Iris pigment epithelial cell (primary cell): Measurements from ENCODE around the gene ABITRAM.

DNA sequence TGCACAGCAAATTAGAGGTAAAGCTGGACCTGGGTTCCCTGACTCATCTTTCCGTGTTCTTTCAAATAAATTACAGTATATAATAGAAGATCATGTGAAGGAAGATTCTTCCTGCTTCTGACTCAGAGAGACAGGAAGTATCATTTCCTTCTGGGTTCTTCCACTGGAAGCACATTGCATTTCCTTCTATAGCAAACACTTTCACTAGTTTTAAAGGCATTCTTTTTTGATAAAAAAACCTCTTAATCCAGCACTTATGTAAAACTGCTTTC is 566.6 kb upstream of the KLF4 start:
- RRBS = no CpG with 5 or more reads among the region's 1 CpG

- RRBS = no CpG with 5 or more reads among the region's 2 CpGs
Observed at GRCh38 chr9:108213385-108213796, 642.4 kb downstream of the ACTL7B start.

- RRBS = no CpG with 5 or more reads among the region's 5 CpGs
Observed at GRCh38 chr9:108672464-108673021, 183.2 kb downstream of the ACTL7B start.

GRCh38 chr9:108934211-108935068 is at the start of gene ABITRAM:
TSS of gene ABITRAM (plus strand) at chr9:108934400.
- RRBS = 1% methylated on average over 7 of the region's 55 CpGs

GRCh38 chr9:109014194-109014820 is 1.0 kb upstream of the CTNNAL1 start:
- RRBS = no CpG with 5 or more reads among the region's 9 CpGs

DNA sequence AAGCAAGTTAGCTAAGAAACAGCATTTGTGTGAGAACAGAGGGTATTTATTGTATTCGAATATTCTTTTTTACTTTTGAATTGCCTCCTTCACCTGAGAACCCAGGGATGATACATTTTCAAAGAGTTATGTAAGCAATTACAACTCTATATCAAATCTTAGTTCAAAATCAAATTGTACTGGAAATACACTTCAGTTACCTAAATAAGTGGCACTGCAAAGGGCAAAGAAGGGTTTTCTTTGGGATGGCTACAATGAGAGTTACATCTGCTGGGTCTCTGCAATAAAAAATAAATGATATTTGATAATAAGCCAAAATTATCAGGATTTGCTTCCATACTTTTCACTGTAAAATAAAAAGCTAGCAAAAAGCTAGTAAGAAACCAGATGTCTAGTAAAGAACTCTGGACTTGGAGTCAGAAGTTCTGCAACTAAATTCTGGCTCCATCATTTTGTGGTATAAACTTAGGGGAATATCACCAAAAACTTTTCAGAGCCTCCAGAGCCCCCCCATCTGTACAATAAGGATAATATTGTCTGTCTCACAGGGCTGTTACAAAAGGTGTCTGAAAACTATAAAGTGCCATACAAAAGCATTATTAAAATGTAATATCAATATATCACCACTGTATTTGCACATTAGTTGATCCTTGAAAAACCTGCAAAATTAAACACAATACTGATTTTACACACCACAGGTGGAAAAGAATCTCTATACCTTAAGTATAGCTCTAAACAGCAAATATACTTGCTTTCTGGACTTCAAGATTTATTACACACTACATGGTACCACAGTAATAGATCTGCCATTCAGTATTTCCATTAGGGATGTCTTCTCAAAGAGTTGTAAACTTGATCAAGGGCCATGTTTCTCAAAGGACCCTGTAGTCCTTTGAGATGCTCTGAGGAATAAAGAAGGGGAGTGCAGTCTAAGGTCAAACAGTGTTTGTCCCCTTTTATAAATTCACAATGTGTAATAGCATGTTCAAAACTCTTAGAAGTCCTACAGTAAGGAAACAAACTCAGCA is 2.2 kb upstream of the CTNNAL1 start:
- RRBS = no CpG with 5 or more reads among the region's 1 CpG

DNA sequence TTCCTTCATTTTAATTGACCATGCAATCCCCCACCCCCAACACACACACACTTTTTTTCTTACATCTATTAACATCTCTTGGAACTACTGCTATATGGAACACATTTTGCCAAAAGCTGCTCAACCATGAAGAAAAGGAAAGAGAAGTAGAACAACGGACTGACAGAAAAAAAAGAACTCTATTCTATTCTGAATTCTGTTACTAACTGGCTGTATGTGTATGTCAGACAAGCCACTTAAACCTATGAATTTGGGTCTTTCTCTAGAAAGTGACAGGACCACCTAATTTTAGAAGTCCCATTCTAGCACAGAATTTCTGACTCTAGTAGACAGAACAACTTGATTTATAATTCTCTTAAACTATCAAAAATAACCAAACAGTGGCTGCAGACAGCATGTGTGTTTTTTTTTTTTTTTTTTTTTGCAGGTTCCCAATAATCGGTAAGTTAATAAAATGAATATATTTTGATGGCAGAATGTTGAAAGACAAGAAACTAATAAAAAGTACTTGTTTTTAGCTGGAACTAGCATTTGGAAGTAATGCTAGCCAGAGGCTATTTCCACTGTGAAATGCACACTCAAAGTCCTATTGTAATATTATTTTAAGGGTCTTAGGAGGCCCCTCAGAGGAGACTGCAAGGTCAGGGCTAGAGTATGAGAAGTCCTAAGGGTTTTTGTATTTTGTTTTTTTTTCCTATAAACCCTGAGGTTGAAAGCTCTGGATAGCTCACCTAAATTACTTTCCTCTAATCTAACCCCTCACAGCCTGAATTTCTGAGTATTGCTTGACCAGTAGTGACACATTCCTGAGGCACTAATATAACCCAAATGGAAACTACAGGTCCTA is 3.2 kb upstream of the CTNNAL1 start:
- RRBS = no CpG with 5 or more reads among the region's 2 CpGs

- RRBS = no CpG with 5 or more reads among the region's 6 CpGs
Observed at GRCh38 chr9:109069602-109070830, 49.7 kb downstream of the TMEM245 start.

GRCh38 chr9:109117776-109118835 is 1.6 kb downstream of the TMEM245 start:
- RRBS = no CpG with 5 or more reads among the region's 14 CpGs

- RRBS = no CpG with 5 or more reads among the region's 9 CpGs
Observed at GRCh38 chr9:109274680-109275721, 45.9 kb downstream of the EPB41L4B start.

DNA sequence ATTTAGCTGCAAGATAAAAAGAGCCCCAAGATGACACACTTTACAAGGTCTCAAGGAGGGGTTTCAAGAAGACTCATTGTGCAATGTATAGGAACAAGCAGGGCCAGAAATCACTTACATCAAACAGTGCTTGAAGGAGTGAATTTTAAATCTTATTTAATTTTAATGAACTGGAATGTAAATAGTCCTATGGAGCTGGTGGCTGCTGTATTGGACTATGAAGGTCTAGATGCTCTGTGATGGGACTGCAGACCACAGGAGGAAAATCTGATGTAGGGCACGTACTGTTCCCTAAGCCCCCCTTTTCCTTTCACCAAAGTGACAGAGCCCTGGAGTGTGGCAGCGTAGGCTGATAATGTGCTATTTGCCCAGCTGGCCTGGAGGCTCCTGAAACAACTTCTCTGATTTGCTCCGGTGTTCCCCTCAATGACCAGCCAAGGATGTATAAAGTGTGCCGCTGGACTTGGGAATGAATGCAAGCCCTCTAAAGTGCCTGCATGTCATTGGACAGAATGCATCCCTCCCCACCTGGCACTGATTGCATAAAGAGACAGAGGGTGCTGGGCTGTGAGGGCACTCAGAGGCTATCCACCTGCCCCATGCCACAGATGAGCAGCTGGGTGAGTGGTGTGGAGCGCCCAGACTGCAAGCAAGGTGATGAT is 80.1 kb downstream of the PTPN3 start:
- RRBS = no CpG with 5 or more reads among the region's 5 CpGs

- RRBS = no CpG with 5 or more reads among the region's 11 CpGs
Observed at GRCh38 chr9:109421092-109421740, 76.9 kb downstream of the PTPN3 start.

- RRBS = no CpG with 5 or more reads among the region's 13 CpGs
Observed at GRCh38 chr9:109473079-109473798, 24.9 kb downstream of the PTPN3 start.

- RRBS = no CpG with 5 or more reads among the region's 1 CpG
Observed at GRCh38 chr9:109479194-109479447, 19.0 kb downstream of the PTPN3 start.

GRCh38 chr9:109507254-109507855 is 9.2 kb upstream of the PTPN3 start:
- RRBS = no CpG with 5 or more reads among the region's 10 CpGs

DNA sequence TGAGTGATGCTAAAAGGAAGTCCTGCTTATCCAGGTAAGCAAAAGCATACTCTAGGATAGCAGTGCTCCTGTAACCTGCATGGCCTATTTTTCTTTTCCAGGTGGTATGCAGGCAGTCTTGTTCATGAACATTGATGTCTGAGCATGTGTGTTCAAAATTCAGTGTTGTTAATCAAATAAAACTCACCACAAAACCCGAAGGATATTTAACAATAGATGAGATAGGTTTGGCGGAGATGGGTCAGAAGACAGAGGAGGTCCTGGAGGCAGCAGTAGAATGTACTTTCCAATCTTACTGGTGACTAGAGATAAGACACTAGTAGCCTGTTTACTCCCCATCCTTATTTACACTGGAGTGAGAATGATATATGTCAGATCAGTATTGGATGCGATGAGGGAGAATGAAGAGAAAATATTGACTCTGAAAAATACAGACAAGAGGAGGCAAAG is 10.9 kb downstream of the PALM2AKAP2 start:
- RRBS = no CpG with 5 or more reads among the region's 3 CpGs

DNA sequence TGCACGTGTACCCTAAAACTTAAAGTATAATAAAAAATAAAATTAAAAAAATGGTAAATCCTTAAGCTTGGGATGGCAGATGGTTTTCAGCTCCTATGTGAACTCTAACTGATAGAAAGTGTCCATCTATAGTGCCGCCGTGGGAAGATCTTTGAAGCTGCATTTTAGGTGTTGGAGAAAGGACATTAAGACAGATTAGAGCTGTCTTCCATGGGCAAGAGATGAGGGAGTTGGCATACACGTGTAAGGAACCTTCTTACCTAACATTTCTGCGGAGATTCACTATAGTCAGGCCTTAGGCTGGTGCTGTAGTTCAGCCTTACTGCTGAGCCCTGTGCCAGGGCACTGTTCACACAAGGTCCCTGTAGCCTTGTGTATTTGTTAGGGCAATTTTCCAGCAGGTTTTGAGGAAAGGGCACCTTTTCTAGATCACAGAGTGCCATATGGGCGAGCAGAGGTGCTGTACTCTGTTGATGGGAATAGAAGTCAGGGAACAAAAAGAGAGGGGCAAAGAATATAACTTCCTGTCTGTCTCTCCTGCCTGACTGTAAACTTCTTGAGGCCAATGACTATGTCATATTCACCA is 15.5 kb downstream of the PALM2AKAP2 start:
- RRBS = no CpG with 5 or more reads among the region's 6 CpGs

- RRBS = 2% methylated on average over 19 of the region's 51 CpGs
Observed at GRCh38 chr9:110049184-110050146, 158.5 kb downstream of the C9orf152 start.

- RRBS = no CpG with 5 or more reads among the region's 3 CpGs
Observed at GRCh38 chr9:110066896-110067269, 141.1 kb downstream of the C9orf152 start.

GRCh38 chr9:110069432-110070345 is 138.3 kb downstream of the C9orf152 start:
- RRBS = no CpG with 5 or more reads among the region's 14 CpGs